ENCODE results near the gene CPLX4.

- PRO-cap, result no peak
These were observed 19.1 kb downstream of the ATP8B1 start for GRCh38 chr18:57783885-57784504.

DNA sequence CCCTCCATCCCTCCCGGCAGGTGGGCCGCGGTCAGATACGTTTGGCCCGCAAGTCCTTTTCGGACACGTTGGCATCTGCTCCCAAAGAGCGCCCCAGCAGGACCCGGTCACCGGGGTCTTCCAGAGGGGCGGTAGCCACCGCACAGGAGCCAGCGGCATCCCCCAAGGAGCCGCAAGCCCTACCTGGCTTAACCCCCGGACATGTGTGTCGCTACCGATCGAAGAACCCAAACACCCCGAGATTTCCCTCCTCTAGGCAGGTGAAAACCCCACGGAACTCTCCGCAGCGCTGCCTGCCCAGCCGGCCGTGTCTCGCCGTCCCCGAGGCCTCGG is 670 bp downstream of the ATP8B1 start:
- PRO-cap, result no peak

DNA sequence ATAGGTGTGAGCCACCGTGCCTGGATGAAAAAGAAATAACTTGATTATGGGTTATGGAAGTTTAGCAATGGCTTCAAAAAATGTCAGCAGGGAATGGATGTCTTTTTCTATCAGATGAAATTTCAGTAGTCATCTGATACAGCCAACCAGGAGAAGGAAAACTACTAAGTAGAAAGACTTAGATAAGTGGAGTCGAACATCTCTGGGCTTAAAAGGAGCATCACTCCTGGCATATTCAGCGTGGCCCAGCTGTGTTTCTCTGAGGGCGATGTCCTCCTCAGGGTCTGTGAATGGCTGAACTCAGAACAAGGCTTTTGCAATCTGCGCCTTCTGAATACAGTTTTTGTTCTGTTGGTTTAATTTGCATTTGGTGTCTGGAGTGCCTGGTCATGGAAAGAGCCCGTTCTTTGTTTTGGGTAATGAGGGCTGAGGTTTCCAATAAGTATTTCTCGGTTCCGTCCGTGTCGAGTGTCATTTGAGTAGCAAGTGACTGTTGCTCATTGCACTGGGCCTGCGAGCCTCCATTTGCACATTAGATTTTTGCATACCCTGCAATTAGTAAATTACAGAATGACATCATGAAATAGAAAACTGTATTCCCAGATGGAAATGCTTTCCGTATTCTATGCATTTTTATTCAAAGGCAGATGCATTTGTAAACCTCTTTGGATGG is 57.2 kb downstream of the NEDD4L start:
- PRO-cap, result no peak

DNA sequence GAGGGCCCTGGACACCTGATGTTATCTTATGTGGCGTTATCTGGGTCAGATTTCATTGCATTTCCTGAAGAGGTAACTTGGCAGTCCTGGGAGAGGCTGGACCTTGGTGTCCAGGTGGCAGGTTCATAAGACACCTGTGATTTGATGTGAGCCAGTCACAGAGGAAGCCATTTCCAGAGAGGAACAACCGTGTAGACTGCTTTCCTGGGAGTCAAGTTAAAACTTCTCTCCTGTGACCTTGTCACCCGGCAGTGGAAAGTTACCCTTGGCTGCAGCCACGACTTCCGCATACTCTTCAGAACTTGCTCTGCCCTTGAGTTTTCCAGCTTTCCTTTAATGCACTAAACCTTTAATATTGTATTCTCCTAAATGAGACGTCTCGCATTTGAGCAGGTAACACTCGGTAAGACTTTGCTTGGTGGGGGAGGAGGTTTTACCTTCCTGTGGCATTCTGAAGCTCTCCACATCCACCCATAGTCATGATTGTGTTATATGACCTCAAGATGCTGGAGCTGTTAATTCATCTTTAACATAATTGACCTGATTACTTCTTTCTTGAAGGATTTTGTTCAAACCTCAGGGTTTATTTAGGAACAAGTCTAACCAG is 105.2 kb downstream of the NEDD4L start:
- PRO-cap, result no peak

DNA sequence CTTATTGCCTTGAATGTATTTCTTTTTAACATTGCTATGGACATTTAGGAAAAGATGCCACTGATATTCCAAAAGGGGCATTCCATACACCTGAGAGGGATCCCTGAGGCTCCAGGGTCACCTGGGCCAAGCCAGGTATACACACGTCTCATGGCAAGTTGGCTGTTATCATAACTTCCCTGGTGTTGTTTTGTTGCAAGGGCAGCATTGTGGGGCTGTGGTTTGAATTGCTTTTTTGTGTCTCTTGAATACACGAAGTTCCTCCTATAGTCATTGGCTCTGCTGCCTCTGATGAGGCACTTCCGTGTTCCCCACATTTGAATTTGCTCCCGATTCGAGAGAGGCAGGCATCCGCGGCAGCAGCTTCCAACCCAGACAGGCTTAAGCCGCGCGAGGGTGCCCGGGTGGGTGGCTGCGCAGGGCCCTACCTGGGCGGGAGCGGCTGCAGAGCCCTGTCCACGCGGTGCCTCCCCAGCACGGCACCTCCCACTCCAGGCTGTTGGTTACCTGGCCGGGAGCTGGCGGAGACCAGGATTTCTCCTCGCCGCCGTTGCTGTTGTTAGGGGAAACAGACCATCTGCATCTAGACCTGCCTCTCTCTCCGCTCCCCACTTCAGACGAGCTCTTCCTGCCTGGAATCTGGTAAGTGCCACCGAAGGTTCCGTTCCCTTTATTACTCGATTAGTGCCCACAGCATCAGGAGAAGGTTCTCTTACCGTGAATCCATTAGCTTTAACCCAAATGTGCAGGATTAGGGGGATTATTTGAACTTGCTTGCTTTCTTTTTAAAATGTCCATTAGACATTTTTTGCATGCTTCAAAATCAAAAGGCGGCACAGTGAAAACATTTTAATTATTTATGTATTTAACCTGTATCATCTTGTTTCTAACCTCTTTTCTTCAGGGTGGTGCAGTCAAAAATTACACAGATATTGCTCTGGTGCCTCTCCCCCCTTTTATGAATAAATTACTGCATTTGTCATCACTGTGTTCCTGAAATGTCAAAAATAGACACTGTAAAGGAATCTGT is 151.4 kb downstream of the NEDD4L start:
- PRO-cap, result bidirectional peak, plus-strand start at position 314 of the sequence, minus-strand start at position 172 of the sequence

- PRO-cap, result no peak
These were observed 177.2 kb downstream of the NEDD4L start for GRCh38 chr18:58221053-58221726.

DNA sequence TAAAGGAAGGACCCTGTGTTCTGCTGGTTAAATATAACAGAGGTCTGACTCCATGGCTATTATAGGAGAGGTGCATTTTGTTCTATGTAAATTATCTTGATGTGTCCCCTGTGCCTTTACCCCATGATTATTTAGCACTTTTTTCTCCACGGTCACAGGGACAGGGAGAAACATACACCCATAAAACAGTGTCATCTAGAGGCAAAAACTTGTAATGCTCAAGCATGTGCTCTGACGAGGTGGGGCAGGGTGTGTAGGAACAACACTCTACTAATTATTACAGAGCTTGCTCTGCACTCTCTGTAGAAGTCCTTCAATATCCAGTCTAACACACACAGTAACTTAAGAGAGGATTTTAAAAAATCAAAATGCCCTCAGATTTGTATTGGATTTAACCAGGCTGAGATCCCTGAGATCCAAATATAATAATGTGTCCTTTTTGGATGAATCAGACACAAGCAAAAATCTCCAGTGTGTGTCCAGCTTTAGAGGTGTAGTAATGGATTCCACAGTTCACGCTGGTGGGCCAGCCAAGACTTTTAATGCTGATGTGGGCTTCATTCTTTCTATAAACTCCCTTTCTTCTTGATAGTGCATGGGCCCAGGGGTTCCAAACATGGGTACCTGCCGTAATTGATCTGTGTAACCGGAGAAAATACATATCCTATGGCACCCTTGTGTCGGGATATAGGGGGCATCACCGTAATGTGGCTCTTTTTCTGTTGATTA is 188.1 kb downstream of the NEDD4L start:
- PRO-cap, result no peak

- PRO-cap, result no peak
These were observed 280.8 kb downstream of the NEDD4L start for GRCh38 chr18:58324786-58325254.

GRCh38 chr18:58362703-58363092 is 266.2 kb downstream of the ALPK2 start:
- PRO-cap, result no peak

GRCh38 chr18:58397189-58398031 is 231.5 kb downstream of the ALPK2 start:
- PRO-cap, result no peak

- PRO-cap, result unidirectional peak, minus-strand start at chr18:58400093
These were observed 229.0 kb downstream of the ALPK2 start for GRCh38 chr18:58399829-58400362.

DNA sequence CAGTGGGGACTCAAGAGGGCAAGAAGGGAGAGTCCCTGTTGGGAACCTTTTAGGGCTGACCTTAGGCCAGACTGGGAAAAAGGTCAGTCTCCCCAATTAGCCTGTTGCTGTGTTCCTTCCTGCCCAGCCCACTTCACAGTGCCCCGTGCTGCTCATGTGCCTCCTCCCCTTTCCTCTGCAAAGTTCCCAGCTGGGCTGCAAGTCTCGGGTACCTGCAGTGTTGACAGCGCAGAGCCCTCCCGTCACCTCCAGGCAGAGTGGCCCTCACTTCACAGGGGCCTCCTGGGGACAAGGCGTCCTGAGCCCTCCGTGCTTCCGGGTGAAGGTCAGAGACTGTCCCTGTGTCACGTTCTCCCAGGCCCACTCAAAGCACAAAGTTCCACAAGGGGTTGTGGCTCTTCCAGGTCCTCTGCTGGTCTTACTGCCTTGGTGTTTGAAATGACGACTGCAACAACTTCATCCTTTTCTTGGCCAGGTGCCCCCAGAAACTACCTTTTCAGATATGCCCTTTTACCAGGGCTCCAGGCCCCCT is 225.8 kb downstream of the ALPK2 start:
- PRO-cap, result no peak

DNA sequence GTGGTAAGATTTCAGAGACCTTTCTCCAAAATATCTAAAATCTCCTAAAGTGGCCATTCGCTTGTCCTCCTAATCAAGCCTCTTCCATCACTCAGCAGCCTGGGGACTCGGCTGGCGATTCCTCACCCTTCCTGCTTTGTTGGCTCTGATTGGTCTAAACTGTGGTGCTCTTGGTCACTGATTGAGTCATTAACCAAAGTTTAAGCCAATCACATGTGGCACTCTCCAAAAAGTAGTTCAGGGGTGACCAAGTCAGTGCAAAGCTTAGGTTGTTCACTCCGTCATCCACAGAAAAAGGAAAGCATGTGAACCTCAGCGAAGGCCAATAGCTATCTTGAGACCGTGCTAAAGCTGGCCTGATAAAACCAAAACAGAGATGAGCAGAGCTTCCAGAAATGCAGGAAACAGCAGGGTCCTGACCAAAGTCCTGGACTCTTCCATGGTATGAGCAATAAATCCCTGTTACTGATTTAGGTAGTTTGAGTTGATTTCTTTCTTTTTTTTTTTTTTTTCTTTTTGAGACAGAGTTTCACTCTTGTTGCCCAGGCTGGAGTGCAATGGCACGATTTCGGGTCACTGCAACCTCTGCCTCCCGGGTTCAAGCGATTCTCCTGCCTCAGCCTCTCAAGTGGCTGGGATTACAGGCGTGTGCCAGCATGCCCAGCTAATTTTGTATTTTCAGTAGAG is 4.8 kb downstream of the ALPK2 start:
- PRO-cap, result no peak

DNA sequence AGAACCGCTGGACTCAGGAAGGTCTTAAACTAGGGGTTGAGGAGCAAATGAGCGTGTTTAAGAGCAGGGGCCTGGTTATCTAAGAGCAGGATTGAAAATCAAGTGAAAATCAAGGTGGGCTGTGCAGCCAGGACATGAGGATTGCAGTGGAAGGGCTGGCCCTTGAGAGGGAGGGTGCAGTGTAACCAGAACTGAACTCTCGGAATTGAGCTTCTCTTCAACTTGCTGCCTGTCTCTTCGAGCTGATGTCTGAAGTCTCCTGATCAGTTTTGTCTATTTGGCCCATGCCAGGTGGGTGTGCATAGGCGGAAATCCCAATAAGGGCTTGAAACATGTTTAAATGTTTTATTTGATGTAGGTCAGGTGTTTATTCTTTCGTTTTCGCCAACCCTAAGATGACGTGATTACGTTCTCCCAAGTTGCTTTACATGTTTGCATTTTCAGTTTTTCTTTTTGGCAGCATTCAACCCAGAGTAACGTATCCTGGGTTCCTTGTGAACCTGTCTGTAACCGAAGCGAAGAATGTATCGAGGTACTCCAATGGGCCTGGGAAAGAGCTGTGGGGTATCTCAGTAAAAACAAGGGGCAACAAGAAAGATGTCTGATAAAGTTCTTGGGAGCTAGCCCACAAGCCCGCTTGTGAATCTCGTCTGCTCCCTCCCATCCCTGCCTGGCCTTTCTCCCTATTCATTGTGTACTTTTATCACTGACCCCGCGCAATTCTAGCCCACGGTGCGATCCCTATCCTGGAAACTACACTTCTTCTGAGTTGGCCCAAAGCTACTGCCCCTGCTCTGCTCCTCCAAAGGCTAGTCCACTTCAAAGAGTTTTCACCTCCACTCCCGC is 3.1 kb downstream of the ALPK2 start:
- PRO-cap, result no peak

DNA sequence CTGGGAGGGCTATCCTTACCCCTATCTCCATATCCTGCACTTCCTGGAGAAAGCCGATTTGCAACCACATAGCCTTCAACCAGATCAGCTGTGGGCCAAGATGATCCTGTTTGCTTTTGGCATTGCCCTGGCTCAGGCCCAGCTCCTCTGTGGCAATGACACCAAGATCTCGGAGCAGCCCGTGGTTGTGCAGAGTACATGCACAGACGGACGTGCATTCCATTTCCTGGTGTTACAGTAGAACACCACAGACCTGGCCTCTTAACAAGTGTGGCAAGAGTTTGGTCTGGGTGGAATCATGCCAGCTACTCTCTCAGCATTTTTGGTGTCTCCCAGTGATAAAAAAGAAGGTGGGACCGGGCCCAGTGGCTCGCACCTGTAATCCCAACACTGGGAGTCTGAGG is 20.0 kb downstream of the MALT1 start:
- PRO-cap, result no peak

GRCh38 chr18:58911537-58912145 is 47.0 kb downstream of the ZNF532 start:
- PRO-cap, result no peak

- PRO-cap, result no peak
These were observed 88.9 kb downstream of the ZNF532 start for GRCh38 chr18:58953412-58954057.

GRCh38 chr18:59318541-59319075 is at the start of gene CPLX4:
TSS of gene CPLX4 (minus strand) at chr18:59318649.
- PRO-cap, result no peak

- PRO-cap, result no peak
These were observed 6.9 kb upstream of the CPLX4 start for GRCh38 chr18:59324801-59326208.

GRCh38 chr18:59359321-59359782 is 287 bp upstream of the LMAN1 start:
- PRO-cap, result bidirectional peak, plus-strand start at chr18:59359489, minus-strand start at chr18:59359203